Caco-2 (cell line): ENCODE results near the gene DYNC2LI1.

DNA sequence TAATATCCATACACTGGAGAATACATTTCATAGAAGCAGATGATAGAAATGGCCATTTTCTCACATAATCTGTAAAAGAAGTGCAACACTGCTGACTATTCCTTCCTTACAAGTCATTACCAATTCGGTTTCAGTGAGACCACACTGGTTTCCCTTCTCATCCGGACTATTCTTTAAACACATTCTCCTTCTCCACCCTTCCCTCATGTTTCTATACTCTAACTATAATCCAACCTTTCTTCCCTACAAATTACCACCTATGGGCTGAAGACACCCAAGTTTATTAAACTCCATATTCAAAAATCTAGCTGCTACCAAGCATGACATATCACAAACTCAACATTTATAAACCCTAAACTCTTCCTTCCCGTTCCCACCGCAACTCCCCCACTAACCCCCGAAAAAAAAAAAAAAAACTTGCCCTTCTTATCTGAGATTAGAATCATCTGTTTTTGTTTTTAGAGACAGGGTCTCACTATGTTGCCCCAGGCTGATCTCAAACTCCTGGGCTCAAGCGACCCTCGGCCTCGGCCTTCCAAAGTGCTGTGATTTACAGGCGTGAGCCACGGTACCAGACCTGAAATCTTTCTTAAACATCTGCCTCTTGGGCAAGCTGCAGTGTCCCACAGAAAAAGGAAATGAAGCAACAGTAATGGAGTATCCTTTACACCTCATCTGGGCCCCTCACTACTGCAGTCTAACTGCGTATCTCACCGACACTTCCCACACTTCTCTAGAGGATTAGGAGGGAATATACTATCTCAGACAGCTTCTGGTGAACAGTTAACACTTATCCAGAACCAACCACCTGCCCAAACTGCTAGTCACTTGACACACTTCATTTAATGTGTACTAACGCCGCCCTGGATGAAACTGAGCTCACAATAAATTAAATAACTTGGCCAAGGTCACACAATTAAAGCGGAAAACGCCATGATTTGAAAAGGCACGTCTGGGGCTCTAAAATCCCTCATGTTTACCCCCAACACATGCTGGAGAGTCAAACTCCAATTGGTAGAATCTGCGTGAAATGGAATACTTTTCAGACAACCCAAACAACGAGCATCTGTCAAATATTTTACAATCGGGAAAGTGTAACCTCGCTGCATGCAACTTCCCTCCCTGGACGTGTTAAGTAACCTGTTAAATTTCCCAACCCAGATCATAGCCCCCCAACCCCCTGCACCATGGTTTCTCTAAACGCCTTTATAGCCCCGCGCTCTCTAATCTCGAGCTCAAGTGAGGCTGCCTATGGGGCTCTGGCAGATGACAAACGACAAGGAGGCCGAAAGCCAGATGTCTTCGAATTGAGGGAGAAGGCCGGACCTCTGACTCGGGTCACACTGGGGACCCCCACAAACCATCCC lies 1.1 kb downstream of the COX7A2L start:
- PRO-cap, result unidirectional peak, plus-strand start at position 1,272 of the sequence
- RRBS, result 4% methylated on average over 2 of the region's 31 CpGs

- PRO-cap, result bidirectional peak, plus-strand start at chr2:42569311, minus-strand start at chr2:42569188; unidirectional peak, minus-strand start at chr2:42569418
- RRBS, result 4% methylated on average over 3 of the region's 20 CpGs
Observed at GRCh38 chr2:42569094-42569776, 803 bp downstream of the MTA3 start.

DNA sequence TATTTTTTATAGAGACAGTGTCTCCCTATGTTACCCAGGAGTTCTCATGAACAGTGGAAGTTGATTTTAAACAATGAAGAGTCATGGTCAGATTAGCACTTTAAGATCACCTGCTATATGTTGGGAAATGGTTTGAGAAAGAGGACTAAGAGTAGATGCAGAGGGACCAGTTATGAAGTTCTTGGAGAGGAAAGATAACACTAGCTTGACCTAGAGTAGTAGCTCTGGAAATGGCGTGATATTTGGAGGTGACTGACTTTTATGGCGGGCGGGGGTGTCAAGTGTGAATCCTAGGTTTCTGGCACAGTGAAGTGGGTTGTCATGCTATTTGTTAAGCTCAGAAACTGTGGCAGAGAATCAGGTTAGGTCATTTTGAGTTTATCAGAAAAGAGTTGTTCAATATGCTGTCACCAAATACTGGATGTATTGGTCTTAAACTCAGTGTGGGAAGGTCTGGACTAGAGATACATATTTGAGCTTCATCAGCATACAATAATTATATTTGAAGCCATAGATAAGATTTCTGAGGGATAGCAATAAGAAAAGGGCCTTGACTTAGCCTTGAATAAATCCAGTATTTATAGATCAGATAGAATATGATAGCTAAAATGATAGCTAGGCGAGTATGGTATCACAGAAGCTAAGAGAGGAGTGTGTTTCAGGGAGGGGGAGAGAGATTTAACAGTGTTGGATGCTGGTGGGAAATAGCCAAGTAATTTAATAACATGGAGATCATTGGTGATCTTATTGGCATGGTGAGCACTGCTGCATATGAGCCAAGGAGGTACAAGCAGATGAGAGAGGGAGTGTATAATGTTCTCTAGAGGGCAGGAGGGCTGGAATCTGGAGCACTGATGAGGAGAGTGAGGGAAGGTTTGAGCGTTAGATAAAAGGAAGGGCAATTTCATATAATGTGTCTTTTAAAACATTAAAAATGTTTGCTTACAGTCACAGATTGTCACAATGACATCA lies 64.3 kb downstream of the OXER1 start:
- PRO-cap, result no peak
- RRBS, result no CpG with 5 or more reads among the region's 5 CpGs

GRCh38 chr2:42866407-42866844 lies 74.0 kb upstream of the HAAO start:
- PRO-cap, result no peak
- RRBS, result no CpG with 5 or more reads among the region's 10 CpGs

GRCh38 chr2:42905558-42906218 lies 113.3 kb upstream of the HAAO start:
- PRO-cap, result no peak
- RRBS, result no CpG with 5 or more reads among the region's 21 CpGs

DNA sequence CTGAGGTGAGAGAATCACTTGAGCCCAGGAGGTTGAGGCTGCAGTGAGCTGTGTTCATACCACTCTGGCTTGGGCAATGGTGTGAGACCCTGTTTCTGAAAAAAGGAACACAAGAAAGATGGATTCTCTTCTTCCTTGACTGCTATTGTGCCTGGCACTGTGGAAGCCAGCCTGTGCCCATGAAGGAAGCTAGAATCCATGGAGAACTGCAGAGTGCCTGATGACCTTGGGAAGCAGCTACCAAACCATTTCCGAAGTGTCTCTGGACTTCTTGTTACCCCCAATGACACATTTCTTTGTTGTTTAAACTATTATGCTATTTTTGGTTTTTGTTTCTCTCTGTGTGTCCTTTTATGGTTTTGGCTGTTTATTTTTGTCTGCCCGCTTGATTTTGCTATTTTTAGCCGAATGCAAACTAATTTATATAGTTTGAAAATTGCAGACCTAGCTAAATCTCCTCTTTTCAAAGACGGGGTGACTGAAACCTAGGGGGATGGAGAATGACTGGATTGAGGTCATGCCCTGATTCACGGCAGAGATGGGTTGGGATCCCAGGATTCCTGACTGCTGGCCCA lies 116.1 kb upstream of the HAAO start:
- PRO-cap, result no peak
- RRBS, result no CpG with 5 or more reads among the region's 5 CpGs

GRCh38 chr2:42937251-42937538 lies 144.8 kb upstream of the HAAO start:
- PRO-cap, result no peak
- RRBS, result no CpG with 5 or more reads among the region's 6 CpGs

DNA sequence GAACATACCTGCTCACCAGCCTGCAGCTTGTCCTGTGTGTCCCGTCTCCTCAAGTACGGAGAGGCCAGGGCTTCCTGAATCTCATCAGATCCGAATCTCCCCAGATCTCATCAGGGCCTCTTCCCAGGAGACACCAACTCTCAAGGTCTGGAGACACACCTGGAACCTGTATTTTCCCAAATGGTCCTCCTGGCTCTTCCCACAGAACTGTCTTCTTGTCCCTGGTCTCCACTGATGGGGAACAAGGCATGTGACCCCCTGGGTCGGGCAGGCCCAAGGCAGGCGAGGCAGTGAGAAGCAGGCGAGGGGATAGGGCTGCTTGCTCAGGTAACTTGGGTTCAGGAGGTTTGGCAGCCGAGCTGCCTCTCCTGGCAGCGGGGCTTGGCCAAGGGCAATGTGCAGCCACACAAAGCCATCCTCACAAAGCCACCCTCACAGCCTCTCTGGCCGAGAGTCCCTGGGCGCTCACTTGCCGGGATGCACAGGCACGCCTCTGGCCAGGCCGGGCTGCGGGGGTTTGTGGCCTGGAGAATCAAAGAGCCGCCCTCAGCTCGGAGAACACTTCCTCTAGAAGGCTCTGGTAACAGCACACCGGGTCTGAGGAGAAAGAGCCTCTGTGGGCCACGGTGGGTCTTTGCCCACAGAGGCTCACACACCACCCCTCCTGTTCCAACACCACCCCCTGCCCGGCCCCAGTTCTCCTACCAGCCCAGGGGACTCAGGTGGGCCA lies 187.1 kb downstream of the ZFP36L2 start:
- PRO-cap, result no peak
- RRBS, result 90% methylated on average over 3 of the region's 19 CpGs

DNA sequence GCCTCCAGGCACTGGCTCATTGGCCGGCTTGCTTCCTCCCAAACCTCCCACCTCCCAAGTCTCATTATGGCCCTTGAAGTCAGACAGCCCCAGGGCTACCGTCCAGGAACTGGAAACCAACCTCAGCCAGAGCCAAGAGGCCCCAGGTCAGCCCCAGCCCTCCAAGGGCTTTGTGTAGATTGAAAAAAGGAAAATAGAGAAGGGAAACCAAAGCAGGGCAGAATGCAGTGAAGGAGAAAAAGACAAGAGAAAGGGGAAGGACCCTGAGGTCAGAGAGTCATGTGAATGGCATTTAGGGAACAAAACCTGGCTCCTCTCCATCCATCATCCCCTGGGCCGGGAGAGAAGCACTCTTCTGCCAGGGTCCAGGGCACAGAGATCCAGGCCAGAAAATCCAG lies 119.3 kb downstream of the ZFP36L2 start:
- PRO-cap, result no peak
- RRBS, result no CpG with 5 or more reads among the region's 3 CpGs

GRCh38 chr2:43139816-43140825 lies 86.3 kb downstream of the ZFP36L2 start:
- PRO-cap, result no peak
- RRBS, result no CpG with 5 or more reads among the region's 16 CpGs

GRCh38 chr2:43149524-43149875 lies 76.9 kb downstream of the ZFP36L2 start:
- PRO-cap, result no peak
- RRBS, result no CpG with 5 or more reads among the region's 7 CpGs

DNA sequence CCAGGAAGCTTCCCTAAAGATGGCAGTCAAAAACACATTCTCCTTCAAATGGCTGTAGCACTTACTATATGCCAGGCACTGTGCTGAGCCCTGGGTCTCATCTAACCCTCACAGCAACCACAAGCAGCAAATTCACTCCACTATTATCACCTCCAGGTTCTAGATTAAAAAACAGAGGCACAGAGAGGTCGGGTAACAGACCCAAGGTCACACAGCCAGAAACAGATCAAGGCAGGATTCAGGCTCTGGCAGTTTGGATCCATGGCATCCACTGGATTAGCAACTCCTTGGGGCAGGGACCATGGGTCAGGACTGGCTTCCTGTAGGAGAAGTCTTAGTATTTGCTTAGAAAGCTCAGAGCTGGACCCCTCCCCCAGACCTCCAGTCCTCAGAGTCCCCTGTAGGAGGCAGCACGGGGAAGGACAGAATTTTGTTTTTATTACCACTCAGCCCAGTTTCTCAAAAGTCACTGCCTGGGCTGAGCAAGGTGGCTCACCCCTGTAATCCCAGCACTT lies 34.4 kb downstream of the ZFP36L2 start:
- PRO-cap, result no peak
- RRBS, result no CpG with 5 or more reads among the region's 2 CpGs

DNA sequence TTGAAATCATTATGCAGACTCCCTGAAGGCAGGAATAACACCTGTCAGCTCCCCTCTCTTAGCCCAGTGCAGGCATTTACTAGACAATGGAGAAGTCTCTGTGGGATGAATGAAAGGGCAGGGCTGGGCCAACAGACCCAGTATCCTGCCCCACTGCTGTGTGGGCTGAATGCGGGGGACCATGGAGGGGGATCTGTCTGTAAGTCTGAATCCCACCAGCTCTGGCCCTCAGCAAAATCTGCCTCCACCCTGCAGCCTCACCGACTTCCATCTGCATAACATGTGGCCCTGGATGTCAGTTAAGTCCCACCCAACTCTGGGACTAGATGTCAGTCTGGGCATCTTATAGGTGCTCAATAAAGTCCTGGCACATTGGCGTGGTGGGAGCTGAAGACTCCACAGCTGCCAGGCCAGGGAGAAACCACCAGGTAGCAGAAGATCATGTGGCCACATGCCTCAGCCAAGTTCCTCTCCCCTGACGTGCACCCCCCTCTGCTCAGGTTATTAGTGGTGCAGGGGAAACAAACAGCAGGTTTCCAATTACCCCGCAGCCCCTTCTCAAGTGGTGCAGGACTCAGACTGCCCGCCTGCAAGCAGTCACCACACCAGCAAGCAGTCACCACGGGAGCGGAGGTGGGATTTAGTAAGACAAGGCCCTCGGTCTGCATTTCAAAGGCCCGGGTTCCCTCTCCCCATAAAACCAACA lies 8.8 kb downstream of the ZFP36L2 start:
- PRO-cap, result no peak
- RRBS, result 86% methylated on average over 1 of the region's 10 CpGs

DNA sequence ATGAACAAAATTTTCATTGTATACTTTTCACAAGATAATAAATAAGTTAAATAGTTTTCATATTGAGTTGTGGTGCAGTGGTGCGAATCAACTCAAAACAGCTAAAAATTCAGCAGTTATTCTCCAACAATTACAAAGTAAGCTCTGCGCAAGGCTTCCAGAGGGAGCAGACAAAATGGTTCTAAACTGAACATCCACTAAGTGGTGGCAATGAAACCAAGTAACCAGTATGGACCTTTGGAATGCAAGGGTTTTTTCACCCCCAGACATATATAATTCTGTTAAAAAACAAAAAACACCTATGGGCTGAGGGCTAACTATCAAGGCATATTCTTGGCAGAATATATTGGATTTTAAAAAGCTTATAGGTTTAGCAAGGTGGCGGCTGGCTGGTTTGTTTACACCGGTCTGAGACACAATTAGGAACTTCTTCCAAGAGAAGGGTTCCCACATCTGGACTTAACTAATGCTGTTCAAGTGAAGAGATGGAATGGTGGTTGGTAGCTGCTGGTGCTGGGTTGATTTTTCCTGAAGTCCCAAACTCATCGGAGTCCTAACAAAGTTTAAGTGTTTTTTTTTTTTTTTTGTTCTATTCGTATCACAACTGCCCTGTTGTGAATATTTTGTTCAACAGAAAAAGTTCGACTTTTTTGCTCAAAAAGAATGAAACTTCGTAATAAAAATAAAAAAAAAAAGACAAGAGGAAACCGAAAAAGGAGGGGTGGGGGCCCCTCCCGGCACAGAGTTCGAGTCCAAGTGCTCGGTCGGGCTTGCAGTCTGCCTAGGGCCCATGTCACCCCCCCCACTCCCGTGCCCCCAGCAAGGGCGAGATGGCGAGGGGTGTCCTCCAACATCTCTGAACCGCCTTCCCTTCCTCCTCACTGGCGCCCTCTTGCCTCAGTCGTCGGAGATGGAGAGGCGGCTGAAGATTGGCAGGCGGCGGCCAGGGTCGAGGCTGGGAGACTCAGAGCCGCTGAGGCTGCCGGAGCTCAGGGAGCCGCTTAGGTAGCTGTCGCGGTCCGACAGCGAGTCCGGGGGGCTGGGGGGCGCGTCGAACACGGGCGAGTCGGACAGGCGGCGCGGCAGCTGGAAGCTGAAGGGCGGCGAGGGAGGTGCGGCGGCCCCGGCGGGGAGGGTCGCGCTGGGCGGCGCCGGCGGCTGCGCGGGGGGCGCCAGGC lies 2.6 kb downstream of the ZFP36L2 start:
- PRO-cap, result bidirectional peak, plus-strand start at position 967 of the sequence, minus-strand start at position 883 of the sequence
- RRBS, result 2% methylated on average over 22 of the region's 56 CpGs

- PRO-cap, result no peak
- RRBS, result no CpG with 5 or more reads among the region's 5 CpGs
Observed at GRCh38 chr2:43251215-43251716, 24.9 kb upstream of the ZFP36L2 start.

DNA sequence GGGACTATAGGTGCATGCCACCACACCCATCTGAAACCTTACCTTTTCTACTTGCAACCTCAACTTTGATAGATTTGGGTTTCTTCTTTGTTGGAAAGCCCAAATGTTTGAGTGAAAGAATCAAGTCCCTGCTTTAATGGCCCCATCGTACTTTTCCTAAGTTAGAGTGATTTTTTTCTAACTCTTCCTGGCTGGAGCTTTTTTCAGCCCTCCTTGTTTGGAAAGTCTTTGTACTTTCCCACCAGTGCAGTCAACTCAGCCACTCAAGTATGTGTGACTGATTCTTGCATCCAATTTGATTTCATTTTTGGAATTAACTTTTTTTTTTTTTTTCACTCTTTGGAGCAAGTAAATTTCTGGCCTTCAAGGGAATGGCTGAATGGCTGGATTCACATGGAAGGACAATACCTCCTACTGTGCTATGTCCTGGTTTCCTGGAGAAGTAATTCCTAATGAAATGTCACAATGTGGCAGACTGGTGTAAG lies 75.8 kb upstream of the ZFP36L2 start:
- PRO-cap, result no peak
- RRBS, result no CpG with 5 or more reads among the region's 1 CpG

GRCh38 chr2:43333471-43333892 lies 107.1 kb upstream of the ZFP36L2 start:
- PRO-cap, result no peak
- RRBS, result no CpG with 5 or more reads among the region's 4 CpGs

GRCh38 chr2:43493792-43494496 lies 101.9 kb downstream of the THADA start:
- PRO-cap, result no peak
- RRBS, result no CpG with 5 or more reads among the region's 2 CpGs

- PRO-cap, result unidirectional peak, plus-strand start at chr2:43774095; unidirectional peak, plus-strand start at chr2:43774425
- RRBS, result no CpG with 5 or more reads among the region's 33 CpGs
Observed at GRCh38 chr2:43773667-43774659, at the start of gene DYNC2LI1. Gene DYNC2LI1, plus strand, starts transcription at chr2:43774039.

GRCh38 chr2:43957305-43958225 lies 38.2 kb downstream of the LRPPRC start:
- PRO-cap, result no peak
- RRBS, result no CpG with 5 or more reads among the region's 5 CpGs